Tibial artery (tissue), 1 donor: Measurements from ENCODE around the genes LRRFIP2 and MYD88.

- PRO-cap, result unidirectional peak, plus-strand start at chr3:36944263
Measured at GRCh38 chr3:36943771-36944582, 877 bp downstream of the TRANK1 start.

DNA sequence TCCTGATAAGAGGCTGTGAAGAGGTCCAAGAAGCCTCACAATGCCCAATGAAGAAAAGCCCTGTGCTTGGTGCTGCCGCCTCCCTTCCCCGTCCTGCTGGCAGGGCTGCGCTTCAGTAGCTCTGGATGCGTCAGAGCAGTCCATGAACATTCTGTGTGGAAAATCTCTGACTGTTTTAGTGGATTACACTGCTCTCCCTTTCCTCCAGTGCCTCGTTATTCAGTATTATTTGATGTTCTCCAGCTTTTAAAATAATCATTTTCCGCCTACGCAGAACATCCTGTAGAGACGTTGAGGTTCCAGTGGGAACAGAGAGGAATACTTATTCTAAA, 39.7 kb downstream of the MLH1 start:
- PRO-cap, result no peak

- PRO-cap, result no peak
Measured at GRCh38 chr3:37174349-37175232, at the start of gene LRRFIP2. Gene LRRFIP2 (minus strand): TSS chr3:37174582.

DNA sequence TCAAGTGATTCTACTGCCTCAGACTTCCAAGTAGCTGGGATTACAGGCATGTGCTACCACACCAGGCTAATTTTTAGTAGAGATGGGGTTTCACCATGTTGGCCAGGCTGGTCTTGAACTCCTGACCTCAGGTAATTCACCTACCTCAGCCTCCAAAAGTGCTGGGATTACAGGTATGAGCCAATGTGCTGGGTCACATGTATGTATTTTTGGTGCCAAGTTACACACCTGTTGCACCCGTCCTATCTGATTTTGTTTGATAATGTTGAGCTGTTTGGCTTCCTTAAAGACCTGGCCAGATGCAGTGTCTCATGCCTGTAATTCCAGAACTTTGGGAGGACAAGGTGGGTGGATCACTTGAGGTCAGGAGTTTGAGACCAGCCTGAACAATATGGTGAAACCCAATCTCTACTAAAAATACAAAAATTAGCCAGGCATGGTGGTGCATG, 71.0 kb downstream of the GOLGA4 start:
- PRO-cap, result no peak

DNA sequence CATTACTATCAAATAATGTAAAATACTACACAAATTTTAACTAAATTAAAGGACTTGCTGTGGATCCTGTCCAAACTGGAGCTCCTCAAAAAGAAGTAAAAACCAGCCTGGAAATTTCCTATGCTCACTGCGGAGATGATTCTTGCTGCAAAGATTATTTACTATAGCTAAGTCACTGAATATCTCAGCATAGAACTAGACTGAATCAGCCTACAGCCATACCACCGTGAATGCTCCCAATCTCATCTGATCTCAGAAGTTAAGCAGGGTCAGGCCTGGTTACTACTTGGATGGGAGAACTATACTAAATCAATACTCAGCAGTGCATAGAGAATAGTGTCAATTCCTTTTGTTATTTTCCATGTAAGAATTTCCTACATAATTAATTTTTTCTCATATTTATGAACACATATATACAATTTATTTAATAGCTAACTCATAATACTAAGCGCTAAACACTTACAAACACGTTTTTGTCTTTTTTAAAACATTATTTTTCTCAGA, 98.4 kb downstream of the GOLGA4 start:
- PRO-cap, result no peak

DNA sequence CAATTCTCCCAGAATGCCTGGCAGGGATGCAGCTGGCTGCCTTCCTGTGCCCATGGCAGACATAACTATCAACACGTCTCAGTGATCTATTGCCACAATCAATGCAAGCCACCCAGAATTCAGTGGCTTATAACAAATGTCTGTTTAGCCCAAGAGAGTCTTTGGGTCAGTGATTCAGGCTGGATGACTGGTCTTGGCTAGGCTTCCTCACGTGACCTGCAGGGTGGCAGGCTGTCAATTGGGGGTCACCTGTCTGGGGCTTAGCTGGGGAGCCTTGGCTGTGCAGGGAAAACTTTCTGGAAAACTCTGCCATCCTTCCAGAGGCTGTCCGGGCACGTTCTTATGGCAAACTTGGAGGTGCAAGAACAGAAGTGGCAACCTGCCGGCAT, 64.4 kb upstream of the ITGA9 start:
- PRO-cap, result no peak

- PRO-cap, result bidirectional peak, plus-strand start at chr3:37454169, minus-strand start at chr3:37454086
Measured at GRCh38 chr3:37453302-37454578, 1.8 kb downstream of the ITGA9 start.

GRCh38 chr3:37556638-37557109, 104.7 kb downstream of the ITGA9 start:
- PRO-cap, result no peak

DNA sequence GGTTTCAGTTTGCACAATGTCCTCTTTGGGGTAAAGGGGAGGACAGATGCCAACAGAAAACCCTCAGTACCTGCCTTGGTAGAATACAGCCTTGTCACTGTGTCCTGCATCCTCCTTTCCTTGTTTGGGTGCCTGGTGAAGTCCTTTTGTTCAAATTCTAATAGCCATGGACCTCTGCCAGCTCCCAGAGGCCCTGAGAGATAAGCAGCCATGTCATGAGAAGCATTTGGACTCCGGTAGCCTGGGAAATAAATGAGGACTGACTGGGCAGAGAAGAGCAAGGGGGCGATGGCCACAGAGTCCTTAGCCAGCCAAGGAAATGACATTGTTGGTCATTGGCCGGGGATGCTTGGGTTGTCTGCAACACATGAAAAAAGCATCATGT, 90.8 kb upstream of the CTDSPL start:
- PRO-cap, result no peak

- PRO-cap, result no peak
Measured at GRCh38 chr3:37931559-37932178, 58.9 kb upstream of the VILL start.

DNA sequence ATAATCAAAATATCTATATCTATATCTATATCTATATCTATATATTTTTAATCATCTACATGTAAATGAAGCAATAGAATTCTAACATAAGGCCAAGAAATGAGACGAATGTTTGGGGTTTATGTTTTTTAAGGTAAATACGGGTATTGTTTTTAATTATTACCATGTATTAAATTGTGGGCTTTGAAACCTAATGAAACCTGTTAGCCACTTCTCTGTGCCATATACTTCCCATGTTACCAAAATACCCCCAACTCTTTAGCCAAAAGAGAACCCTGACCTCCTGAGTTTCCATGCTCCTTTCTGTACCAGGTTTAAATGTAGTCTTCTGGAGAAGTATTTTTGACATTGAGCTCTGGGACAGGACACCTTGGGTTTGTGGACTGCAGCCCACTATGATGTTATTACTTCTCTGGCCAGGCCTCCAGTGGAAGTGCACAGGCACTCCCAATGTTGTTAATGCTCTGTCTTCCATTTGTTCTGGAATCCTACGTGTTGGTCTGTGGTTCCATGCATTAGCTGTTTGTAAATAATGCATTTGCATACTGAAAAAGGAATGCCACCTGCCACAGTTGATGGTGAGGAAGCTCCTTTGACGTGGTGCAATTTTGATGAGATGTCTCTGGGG, 7.2 kb upstream of the VILL start:
- PRO-cap, result no peak

DNA sequence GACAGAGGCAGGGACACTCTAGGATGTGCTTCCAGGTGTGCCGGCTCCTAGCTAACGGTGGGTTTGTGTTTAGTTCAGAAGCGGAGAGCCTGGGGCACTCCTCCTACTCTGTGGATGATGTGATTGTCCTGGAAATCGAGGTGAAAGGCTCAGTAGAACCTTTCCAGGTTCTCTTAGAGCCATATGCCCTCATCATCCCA, 40.5 kb downstream of the ACAA1 start:
- PRO-cap, result no peak

GRCh38 chr3:38118716-38119004, 18.3 kb downstream of the ACAA1 start:
- PRO-cap, result no peak

DNA sequence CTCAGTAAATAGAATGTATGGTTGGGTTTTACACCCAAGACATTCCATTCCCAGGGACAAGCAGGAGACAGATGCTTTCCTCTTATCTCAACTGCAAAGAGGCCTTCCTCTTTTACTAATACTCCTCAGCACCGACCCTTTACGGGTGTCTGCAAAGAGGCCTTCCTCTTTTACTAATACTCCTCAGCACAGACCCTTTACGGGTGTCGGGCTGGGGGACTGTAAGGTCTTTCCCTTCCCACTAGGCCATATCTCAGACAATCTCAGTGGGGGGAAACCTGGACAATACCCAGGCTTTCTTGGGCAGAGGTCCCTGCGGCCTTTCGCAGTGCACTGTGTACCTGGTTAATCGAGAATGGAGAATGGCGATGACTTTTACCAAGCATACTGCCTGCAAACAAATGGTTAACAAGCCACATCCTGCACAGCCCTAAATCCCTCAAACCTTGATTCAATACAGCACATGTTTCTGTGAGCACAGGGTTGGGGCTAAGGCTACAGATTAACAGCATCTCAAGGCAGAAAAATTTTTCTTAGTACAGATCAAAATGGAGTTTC, 1.2 kb downstream of the ACAA1 start:
- PRO-cap, result no peak

- PRO-cap, result bidirectional peak, plus-strand start at chr3:38138671, minus-strand start at chr3:38138576
Measured at GRCh38 chr3:38138532-38139609, at the start of gene MYD88. Gene MYD88 (plus strand): TSS chr3:38138661.

- PRO-cap, result no peak
Measured at GRCh38 chr3:38247149-38248082, 18.2 kb upstream of the SLC22A13 start.

GRCh38 chr3:38254597-38255368, 10.8 kb upstream of the SLC22A13 start:
- PRO-cap, result no peak

GRCh38 chr3:38455853-38456150, 2.1 kb downstream of the ACVR2B start:
- PRO-cap, result no peak

DNA sequence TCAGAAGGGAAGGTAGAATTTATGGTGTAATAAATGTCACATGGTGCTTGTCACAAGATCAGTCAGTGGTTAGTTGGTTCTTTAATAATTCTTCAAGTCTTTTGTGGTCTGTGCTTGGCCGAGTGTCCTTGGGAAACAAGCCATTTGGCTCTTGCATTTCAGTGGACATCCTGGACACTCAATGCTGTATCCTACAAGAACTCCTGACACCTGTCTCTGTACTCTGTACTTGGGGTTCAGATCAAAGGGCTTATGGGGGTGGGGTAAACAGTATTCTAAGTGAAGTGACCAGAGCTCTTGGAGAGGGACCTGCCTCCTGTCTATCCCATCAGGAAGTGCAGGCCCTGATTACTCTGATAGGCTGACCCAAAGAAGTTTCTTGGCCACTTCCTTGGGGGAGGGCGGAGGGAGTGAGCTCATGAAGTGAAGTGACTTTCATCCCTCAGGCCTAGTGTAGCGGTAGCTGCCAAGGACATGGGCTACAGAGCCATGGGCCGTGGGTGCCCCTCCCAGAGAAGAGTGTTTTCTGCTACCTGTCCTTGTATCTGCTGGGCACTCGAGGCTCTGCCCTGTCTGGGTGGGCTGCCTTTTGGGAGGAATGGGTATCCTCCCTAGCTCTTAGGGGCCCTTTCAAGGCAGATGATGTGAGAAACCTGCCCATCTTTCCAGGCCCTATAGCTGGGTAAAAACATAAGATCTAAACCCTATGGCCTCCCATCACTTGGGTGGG, 3.9 kb downstream of the ACVR2B start:
- PRO-cap, result no peak

GRCh38 chr3:38519559-38519880, 23.4 kb downstream of the EXOG start:
- PRO-cap, result no peak